ENCODE measurements around a stretch of chr19.

GRCh38 chr19:1468878-1469295 is 10.1 kb downstream of the C19orf25 start:
- PRO-cap, 2 experiments: no peak in any of the 2 experiments

GRCh38 chr19:1509550-1510075 is 3.2 kb downstream of the ADAMTSL5 start:
- PRO-cap, 2 experiments: no peak in any of the 2 experiments

GRCh38 chr19:1591304-1592091 is 1.2 kb downstream of the MBD3 start:
- PRO-cap, 2 experiments: no peak in any of the 2 experiments

DNA sequence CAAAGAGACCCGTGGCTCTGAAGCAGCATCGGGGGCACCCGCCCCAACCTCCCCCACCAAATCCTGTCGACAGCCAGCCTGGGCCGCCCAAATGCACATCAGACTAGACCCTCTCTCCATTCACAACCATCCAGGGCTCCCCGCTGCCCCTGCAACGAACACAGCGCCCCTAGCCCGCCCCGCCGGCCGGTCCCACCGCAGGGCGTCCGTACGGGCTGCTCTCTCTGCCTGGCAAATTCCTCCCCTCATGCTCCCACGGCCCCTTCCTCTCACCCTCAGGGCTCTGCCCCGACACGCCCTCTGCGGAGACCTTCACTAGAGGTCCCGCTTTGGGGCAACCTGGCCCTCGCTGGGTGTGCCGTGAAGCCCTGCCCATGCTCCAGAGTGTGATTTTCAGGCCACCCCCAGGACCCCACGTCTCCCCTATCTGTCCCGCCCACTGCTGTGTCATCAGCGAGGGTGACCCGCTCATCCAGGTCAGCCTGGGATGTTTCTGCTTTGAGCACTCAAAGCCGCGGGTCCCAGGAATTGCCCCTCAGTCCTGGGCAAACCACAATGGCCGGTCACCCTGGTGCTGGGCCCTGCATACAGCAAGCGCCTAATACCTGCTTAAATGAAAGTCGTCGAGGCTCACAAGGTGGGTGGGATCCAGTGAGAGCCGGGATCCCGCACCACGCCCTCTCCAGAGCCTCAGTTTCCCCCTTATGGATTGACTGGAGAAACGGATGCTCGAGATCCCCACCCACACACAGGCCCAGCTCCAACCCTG is 6.9 kb downstream of the TCF3 start:
- PRO-cap, 2 experiments: no peak in any of the 2 experiments

DNA sequence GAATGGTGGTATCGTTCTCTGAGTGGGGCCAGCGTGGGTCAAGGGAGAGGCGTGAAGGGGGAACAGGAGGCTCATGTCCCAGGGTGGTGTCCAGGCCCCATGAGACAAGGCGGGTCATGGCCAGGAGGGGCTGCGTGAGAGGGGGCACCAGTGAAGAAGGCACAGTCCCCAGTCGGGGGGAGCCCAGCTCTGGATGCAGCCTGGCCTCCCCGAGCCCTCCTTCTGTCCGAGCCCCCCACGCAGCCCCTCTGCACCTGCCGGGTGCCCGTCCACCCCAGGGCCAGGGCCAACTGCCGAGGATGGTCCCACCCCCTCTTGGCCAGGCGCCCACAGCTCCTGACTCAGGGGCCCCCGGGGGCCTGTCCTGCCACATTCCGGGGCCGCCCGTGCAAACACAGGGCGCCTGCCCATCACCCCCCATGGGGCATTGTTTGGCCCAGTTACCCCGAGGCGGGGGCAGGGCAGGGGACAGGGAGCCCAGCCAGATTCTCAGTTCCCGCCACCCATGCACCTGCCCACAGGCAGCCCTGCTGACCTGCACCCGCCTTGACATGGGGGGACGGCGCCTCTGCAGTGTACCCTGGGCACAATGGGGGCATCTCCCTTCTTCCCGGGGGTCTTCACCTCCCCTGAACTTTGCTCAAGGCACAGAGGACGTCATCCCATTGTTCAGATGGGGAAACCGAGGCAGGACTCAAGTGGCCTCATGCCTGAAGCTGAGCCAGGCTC is 5.3 kb upstream of the TCF3 start:
- PRO-cap, 2 experiments: no peak in any of the 2 experiments

- PRO-cap, 2 experiments: no peak in any of the 2 experiments
Measured at GRCh38 chr19:1667523-1668150, 15.2 kb upstream of the TCF3 start.

- PRO-cap, 2 experiments: peak in 2 of 2 experiments; most common plus-strand start chr19:1855610 (in 2); most common minus-strand start chr19:1855383 (in 2)
Measured at GRCh38 chr19:1854952-1855791, 6.9 kb upstream of the REXO1 start.

- PRO-cap, 2 experiments: no peak in any of the 2 experiments
Measured at GRCh38 chr19:1875242-1875894, 9.9 kb downstream of the ABHD17A start.

GRCh38 chr19:1922662-1923386 is 17.6 kb downstream of the ADAT3 start:
- PRO-cap, 2 experiments: no peak in any of the 2 experiments

DNA sequence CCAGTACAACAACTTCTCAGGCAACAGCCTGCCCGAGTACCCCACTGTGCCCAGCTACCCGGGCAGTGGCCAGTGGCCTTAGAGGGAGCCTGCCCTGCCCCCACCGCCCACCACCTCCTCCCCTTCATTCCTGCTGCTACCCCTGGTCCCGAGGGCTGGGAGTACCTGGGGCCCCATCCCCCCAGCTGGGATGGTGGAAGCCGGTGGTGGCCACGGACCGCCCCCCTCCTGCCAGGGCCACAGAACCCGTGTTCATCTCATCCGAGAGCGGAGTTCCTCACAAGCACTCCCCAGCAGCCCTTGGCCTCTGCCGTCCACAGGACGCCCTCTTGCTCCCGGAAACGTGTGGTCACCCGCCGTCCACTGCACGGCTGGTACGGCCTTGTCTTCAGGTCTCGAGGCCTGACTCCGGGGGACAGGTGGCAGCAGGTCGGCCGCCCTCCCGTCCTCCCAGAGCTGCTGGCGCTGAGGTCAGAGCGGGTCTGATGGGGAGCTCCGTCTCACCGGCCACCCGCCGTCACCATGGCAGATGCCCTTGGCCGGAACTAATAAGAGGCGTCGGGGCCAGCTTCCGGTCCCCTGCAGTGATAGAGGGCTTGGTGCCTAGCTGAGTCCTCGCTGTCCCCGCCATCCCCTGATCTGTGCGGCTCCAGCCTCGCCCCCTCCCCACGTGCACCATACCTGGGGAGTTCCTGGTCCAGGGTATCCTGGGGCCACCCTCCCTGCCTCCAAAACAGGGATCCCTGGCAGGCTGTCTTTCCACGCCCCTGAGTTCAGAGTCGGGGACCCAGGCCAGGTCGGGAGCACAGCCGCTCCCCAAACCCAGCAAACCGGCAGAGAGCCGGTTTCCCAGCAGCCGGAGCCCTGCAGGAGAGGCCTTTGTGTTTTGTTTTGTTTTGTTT is 16.5 kb upstream of the CSNK1G2 start:
- PRO-cap, 2 experiments: no peak in any of the 2 experiments

- PRO-cap, 2 experiments: no peak in any of the 2 experiments
Measured at GRCh38 chr19:1987409-1988045, 28.0 kb downstream of the BTBD2 start.

DNA sequence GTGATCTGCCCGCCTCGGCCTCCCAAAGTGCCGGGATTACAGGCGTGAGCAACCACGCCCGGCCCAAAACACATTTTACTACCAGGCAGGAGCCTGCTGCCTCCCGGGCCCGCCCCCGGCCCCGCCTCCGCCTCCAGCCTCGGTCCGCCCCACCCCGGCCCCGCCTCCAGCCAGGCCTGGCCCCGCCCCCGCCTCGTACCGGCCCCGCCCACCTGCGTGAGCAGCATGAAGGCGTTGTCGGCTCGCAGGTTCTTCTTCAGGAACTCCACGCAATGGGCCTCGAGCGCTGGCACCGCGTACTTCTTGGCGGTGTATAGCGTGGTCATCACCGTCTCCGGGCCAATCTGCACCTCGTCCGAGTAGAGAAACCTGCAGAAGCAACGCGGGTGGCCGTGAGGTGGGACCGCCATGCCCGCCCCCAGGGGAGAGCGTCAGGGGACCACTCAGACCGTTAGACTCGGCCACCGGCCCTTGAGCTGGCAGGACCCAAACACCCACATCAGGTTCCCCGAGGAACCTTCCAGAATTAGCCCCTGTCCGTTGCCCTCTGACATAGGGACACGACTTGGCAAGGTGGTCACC is 22.6 kb downstream of the BTBD2 start:
- PRO-cap, 2 experiments: no peak in any of the 2 experiments

DNA sequence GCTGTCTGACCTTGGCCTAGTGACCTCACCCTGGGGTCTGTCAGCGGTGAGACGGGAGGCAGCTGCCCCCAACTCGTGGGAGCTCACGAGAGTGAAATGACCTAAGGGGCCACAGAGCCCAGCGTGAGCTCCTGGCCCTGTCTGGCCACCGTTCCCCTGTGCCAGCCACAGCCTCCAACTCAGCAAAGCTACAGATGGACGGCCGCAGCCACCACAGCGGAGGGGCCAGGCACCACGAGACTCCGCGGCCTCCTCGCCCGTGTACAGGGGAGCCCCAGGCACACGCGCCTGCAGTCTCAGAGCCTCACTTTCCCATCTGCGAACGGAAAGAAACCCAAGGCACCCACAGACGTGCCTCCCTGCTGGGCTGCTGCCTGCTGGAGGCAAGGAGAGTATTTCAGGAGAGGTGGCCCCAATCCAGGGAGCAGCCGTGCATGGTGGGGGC is 2.1 kb downstream of the MKNK2 start:
- PRO-cap, 2 experiments: no peak in any of the 2 experiments

GRCh38 chr19:2050519-2051080 is 444 bp downstream of the MKNK2 start:
- PRO-cap, 2 experiments: peak in 1 of 2 experiments; most common minus-strand start chr19:2050602 (in 1)

DNA sequence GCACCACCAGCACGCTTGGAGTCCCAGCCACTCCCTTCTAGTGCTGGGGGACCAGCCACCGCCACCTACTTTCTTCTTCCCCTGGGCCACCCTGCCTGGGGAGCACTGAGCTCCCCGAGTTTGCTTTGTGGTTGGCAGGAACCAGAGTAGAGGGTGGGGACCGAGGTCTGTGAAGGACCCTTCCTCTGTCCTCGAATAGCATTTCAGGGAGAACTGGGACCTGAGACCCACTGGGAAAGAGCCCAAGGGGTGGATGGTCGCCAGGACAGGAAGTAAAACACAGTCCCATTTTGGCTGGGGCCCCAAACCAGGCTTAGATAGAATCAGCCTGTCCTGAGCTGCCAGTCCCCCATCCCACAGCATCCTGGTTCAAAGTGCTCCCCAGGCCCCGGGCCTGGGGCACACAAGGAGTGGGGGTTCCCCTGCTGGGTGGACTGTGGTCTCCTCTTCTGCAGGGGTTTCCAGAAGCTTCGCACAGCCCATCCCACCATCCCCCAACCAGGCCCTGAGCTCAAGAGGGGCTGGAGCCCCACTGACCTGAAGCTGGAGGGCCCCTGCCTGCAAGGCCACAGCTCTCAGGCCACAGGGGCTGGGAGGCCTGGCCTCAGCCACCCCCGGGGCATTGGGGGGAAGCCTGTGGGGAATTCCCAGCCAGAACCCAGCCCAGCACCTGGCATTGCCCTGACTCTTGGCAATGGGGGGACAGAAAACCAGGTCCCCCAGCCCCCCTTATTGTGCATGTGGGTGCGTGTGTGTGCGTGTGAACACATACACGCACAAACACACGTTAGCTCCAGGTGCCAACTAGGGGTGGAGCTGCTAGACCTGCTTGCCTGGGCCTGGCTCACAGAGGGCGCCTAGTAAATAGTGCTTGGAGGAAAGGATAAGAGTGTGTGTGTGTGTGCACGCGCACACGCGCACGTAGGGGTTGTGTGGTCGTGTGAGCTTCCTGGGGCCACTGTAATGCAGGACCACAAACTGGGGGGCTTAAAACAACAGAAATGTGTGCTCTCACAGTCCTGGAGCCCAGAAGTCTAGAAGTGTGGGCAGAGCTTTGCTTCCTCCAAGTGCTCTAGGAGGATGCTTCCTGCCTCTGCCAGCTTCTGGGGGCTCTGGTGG is 1.0 kb upstream of the MKNK2 start:
- PRO-cap, 2 experiments: peak in 2 of 2 experiments; most common plus-strand start position 867 of the sequence (in 2); most common minus-strand start position 675 of the sequence (in 1)

GRCh38 chr19:2070875-2071736 is 20.1 kb upstream of the MKNK2 start:
- PRO-cap, 2 experiments: no peak in any of the 2 experiments

DNA sequence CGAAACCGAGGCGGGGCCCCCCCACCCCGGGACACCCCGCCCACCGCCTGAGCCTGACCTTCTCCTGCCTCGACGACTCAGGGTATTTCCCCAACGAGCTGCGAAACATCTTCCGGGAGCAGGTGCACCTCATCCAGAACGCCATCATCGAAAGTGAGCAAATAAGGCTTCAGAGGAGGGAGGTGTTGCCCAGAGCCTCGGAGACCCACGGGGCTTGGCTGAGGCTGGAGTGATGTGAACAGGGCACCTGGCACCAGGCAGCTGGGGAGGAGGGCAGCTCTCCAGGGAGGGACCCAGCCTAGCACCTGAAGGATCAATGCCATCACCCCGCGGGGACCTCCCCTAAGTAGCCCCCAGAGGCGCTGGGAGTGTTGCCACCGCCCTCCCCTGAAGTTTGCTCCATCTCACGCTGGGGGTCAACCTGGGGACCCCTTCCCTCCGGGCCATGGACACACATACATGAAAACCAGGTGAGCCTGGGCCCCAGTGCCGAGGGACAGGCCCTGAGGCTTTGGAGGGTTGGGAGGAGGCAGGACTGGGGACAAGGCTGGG is 704 bp downstream of the IZUMO4 start:
- PRO-cap, 2 experiments: peak in 2 of 2 experiments; most common plus-strand start position 192 of the sequence (in 2)

DNA sequence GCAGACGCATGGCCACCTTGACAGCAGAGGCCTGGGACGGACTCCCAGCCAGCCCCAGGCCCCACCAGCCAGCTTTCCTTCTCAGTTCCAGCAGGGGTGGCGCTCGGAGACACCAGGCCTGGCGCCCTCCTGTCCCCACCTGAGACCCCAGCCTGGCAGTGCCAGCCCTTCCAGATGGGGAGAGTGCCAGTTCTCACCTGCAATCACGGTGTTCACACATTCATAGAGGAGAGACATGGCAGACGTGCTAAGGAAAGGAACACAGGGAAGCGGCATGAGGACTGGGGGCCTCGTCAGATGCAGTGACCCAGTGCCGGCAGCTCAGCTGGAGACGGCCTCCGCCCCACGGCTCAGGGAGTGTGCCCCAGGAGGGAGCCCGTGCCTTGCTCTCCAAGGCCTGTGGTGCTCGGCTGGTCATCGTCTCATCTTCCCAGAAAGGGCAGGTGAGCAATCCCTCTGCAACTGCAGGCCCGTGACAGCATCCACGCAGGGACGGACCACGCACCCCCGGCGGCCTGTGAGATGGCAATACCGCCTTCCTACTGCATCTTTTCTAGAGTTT is 24.3 kb downstream of the AP3D1 start:
- PRO-cap, 2 experiments: no peak in any of the 2 experiments

GRCh38 chr19:2127691-2128340 is 23.6 kb downstream of the AP3D1 start:
- PRO-cap, 2 experiments: no peak in any of the 2 experiments

GRCh38 chr19:2154673-2154969 is 3.3 kb upstream of the AP3D1 start:
- PRO-cap, 2 experiments: no peak in any of the 2 experiments